Psoas muscle (tissue), 2 donors: Measurements from ENCODE around the gene SIDT1.

- PRO-cap, 2 experiments = peak in 1 of 2 experiments; most common minus-strand start chr3:113261587 (in 1)
Observed at GRCh38 chr3:113261430-113262064, 50.2 kb downstream of the BOC start.

- PRO-cap, 2 experiments = no peak in any of the 2 experiments
Observed at GRCh38 chr3:113531892-113532664, at the start of gene SIDT1. Gene SIDT1, plus strand, starts transcription at chr3:113532555.

DNA sequence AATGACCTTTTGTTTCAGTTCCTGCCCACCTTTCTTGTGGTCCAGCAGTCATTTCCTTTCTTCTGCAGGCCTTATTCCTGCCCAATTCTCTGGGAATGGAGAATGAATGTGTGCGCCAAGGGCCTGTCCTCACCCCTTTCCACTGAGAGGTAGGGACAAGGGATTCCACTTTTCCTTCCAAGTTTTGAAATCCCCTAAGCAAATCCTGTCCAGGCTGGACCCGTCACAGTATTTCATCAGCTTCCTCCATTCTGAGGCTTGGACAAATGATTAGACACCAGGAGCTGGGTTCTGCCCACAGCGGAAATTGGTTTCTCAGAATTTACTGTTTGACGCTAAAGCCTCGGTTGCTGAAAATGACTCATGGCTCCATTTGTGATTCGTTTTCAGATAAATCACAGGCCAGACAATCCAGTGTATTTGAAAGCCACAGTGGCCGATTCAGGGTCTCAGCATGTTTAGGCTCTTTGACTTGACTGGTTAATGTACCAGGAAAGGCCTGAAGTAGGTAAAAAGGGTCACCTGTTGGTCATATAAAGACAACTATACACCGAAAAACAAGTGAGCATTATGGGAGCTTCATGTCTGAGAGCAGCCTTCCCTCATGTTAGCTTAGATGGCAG lies 15.9 kb downstream of the ZNF80 start:
- PRO-cap, 2 experiments = no peak in any of the 2 experiments

- PRO-cap, 2 experiments = no peak in any of the 2 experiments
Observed at GRCh38 chr3:114226363-114226761, 11.0 kb downstream of the ZNF80 start.

DNA sequence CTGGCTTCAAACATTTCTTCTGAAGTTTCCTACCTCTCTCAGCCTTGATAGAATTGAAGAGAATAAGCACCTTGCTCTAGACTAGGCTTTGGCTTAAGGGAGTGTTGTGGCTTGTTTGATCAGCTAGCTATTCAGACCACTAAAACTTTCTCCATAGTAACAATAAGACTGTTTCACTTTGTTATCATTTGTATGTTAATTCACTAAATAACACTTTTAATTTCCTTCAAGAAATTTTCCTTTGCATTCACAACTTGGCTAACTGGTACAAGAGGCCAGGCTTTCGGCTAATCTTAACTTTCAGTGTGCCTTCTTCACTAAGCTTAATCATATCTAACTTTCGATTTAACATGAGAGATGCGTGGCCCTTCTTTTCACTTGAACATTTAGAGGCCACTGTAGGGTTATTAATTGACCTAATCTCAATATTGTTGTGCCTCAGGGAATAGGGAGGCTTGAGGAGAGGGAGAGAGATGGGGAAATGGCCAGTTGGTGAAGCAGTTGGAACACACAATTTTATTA lies 8.0 kb upstream of the TIGIT start:
- PRO-cap, 2 experiments = no peak in any of the 2 experiments

GRCh38 chr3:114396921-114397627 lies 103.2 kb downstream of the TIGIT start:
- PRO-cap, 2 experiments = no peak in any of the 2 experiments

DNA sequence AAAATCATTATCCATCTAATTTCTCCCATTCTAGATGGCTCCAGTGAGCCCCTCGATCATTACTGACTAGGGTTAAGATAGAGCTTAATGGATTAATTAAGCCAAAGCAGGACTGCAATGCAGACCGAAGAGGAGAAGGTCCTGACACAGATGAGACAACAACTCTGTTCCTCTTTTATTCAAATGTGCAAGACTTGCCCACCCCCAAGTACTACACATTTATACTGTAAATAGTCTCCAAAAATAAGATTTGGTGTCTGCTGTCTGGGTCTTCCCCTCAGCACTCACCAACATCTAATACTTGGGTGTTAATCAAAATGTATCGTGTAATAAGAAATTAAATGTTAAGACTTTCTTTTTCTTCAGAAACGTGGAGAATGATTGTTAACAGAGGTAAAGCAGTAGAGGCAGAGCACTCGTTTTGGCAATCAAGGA lies 133.6 kb downstream of the TIGIT start:
- PRO-cap, 2 experiments = no peak in any of the 2 experiments

- PRO-cap, 2 experiments = peak in 1 of 2 experiments; most common plus-strand start chr3:114451738 (in 1)
Observed at GRCh38 chr3:114450965-114452209, 157.6 kb downstream of the TIGIT start.

- PRO-cap, 2 experiments = no peak in any of the 2 experiments
Observed at GRCh38 chr3:114454191-114455359, 160.7 kb downstream of the TIGIT start.

DNA sequence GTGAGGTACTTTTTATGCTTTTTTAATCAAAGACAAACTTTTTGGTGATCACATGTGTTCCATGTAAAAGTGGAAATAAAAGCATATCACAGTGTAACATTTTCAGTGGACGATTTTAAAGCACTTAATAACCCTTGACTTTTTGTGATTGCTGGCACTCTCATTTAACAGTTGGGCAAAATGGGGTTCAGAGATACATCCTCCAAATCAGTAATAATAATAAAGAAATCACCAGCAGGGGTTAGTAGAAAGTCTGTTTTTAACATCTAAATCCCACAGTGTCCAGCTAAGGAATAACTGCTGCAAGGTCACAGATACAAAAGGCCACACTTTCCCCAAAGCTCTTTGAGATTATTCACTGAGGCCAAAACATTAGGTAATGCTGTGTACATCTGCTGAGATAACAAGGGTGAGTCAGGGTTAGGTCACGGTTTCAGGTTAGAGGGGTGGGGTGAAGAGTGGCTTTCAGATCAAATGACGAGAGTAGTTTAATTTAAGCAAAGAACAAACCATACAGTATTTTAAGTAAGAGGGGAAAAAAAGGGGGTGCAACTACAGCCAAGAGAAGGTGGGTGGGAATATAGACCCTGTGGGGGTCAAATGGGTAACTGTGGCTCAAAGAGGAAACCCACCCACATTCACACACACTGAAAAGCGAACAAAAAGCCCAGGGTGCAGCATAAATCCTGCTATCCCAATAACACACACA lies 412.7 kb downstream of the TIGIT start:
- PRO-cap, 2 experiments = no peak in any of the 2 experiments

DNA sequence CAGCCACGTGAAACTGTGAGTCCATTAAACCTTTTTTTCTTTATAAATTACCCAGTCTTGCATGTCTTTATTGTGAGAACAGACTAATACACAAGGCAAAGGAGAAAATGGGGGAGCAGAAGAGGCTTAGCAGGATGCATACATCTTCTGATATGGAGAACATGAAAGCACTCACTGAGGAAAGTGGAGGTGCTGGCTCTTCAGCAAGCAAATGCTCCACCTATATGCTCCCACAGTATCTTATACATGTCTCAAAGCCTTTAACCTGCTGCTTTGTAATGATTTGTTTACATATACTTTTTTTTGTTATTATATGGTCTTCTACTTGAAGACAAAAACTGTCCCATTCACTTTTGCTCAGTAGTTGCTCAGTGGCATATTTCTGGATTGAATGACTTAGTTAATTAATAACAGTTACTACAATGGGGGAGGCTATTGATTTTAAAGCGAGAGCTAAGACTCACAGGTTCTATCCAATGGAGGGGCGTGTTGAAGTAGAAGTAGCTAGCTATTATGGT lies 365.1 kb downstream of the ZBTB20 start:
- PRO-cap, 2 experiments = no peak in any of the 2 experiments

GRCh38 chr3:115023300-115023870 lies 123.7 kb downstream of the ZBTB20 start:
- PRO-cap, 2 experiments = no peak in any of the 2 experiments

DNA sequence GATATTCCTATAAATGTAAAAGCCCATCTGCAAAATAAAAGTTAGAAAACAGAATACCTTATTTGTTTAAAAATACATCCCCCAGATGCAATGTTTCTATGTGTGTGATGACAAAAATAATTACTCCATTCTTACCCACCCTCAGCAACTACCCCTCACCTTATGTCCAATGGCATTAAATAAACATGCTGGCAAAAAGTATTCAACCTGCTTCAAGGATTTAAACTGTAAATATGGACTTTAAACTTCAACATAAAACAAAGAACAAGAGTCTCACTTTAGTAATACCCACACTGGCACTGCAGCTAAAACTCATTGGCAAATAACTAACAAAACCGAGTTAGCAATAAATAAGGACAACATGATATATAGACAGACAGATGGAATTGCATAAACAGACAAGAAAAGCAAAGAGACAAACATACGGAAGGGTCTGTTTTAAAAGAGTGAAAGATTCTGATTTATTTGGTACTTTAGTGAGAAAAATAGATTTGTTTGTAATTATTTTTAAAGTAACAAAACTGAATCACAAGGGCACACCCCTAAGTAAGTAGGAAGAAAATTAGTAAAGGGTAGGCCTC lies 47.6 kb downstream of the ZBTB20 start:
- PRO-cap, 2 experiments = no peak in any of the 2 experiments

GRCh38 chr3:115791286-115792056 lies 168.2 kb downstream of the GAP43 start:
- PRO-cap, 2 experiments = no peak in any of the 2 experiments

DNA sequence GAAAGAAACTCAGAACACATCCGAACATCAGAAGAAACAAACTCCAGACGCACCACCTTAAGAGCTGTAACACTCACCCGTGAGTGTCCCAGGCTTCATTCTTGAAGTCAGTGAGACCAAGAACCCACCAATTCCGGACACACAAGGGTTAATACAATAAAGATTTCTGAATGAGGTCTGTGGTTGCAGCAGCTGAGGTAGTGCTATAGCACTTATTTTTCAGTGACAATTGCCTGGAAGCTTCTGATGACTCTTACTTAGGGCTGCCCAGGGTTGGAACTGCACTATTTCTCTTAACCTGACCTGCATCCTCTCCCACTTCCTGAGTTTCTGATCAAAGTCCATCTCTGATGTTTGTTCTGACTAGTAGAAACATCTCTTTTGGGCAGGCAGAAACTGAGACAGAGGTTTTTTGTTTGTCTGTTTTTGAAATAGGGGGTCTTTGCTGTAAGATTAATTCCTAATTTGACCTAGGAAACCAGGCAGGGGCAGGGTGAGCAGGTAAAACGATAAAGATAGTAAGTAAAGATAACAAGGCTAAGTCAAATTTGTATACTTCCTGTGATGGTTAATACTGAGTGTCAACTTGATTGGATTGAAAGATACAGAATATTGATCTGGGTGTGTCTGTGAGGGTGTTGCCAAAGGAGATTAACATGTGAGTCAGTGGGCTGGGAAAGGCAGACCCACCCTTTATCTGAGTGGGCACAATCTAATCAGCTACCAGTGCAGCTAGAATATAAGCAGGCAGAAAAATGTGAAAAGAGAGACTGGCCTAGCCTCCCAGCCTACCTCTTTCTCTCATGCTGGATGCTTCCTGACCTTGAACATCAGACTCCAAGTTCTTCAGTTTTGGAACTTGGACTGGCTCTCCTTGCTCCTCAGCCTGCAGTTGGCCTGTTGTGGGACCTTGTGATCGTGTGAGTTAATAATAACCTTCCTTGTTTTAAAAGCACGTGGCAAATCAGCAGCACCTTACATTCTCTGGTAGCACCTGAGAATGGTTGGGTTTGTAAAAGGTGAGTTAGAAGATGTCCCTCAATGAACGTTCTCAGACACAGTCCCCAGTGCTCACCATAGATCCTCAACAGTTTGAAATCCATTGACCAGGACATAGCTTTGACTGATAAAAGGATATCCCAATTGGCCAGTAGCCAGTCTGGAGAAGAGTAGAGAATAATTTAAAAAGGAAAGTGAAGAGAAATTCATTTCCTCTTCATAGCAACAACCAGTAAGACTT lies 169.3 kb downstream of the GAP43 start:
- PRO-cap, 2 experiments = no peak in any of the 2 experiments

DNA sequence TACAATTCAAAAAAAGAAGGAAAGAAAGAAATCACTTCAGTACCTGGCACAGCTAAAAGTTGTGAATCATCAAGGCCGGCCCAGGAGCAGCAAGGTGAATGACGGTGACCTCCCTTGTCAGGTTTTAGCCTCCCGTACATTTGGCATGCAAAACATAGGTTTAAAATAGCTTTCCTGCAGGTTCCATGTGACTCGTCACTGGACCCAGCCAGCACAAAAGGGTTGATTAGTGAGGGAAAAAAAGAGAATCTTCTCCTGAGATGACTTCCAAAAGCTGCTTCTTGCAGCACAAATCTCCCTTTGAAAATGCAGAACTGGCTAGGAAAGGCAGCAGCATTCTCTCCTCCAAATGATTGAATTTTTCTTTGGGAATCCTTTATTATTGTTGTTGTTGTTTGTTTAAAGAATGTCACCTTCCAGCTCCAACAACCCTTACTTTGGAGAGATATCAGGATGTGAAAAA lies 394.1 kb downstream of the LSAMP start:
- PRO-cap, 2 experiments = no peak in any of the 2 experiments

- PRO-cap, 2 experiments = no peak in any of the 2 experiments
Observed at GRCh38 chr3:116359741-116360068, 85.6 kb downstream of the LSAMP start.

- PRO-cap, 2 experiments = peak in 2 of 2 experiments; most common minus-strand start chr3:117427696 (in 2)
Observed at GRCh38 chr3:117427544-117427840, 982.2 kb upstream of the LSAMP start.

- PRO-cap, 2 experiments = no peak in any of the 2 experiments
Observed at GRCh38 chr3:117692641-117693128, 1247.4 kb upstream of the LSAMP start.

DNA sequence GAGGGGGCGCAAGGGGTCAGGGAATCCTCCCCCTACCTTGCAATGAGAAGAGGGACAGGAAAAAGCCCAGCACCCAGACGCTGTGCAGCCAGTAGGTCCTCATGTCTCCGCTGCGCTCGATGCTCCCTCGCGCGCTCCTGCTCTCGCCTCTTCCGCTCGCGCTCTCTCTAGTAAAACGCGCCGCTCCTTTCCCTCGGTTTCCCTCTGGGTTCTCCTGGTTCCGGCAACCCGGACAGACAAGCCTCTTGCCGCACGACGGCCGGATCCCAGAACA lies 1037.6 kb downstream of the IGSF11 start:
- PRO-cap, 2 experiments = no peak in any of the 2 experiments